Parotid gland (tissue), 1 donor: ENCODE data around the genes MRPS16, ZSWIM8 and CAMK2G.

DNA sequence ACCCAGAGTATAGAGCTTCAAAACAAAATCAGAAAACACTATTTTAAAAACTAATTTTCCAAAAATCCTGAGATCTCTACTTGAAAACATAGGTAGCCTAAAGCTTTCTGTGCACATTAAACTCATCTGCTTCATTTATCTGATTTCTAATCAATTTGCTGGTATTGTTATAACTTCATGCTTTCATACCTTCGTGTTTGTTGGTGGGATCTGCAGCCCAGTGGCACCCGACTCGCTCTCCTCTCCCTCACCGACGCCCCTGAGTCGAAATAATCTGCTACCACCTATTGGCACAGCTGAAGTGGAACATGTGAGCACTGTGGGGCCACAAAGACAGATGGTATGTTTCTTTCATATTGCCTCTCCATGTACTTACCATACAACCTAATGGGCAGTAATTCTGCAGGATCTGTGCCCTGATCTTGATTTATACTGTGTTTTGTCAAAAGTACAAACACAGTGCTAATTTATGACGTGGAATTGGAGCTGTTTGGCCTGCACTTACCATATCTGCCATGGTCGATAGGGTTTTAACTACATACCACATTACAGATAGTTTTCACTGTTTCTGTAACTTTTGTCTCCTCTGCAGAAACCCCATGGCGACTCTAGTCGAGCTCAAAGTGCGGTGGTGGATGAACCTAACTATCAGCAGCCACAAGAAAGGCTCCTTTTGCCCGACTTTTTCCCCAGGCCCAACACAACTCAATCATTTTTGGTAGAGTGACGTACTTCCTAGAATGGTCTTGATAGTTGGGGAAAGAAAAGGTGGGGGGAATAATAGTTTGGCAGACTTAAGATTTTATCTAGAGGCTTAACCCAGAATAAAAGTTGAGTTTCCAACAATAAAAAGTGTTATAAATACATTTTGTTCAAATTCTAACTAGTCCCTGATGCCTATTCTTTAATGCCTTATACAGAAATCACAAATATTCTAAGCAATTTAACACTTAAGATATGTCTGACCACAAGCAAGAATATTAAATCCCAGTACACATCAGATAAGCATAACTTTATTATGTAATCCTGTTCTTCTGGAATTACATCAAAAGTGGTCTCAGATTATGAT, 12.1 kb downstream of the DNAJC9 start:
- PRO-cap = no peak

GRCh38 chr10:73252188-73253219, at the start of gene MRPS16:
TSS of gene MRPS16 (minus strand) at chr10:73252644.
- PRO-cap = unidirectional peak, minus-strand start at chr10:73252419; bidirectional peak, plus-strand start at chr10:73252747, minus-strand start at chr10:73252634

DNA sequence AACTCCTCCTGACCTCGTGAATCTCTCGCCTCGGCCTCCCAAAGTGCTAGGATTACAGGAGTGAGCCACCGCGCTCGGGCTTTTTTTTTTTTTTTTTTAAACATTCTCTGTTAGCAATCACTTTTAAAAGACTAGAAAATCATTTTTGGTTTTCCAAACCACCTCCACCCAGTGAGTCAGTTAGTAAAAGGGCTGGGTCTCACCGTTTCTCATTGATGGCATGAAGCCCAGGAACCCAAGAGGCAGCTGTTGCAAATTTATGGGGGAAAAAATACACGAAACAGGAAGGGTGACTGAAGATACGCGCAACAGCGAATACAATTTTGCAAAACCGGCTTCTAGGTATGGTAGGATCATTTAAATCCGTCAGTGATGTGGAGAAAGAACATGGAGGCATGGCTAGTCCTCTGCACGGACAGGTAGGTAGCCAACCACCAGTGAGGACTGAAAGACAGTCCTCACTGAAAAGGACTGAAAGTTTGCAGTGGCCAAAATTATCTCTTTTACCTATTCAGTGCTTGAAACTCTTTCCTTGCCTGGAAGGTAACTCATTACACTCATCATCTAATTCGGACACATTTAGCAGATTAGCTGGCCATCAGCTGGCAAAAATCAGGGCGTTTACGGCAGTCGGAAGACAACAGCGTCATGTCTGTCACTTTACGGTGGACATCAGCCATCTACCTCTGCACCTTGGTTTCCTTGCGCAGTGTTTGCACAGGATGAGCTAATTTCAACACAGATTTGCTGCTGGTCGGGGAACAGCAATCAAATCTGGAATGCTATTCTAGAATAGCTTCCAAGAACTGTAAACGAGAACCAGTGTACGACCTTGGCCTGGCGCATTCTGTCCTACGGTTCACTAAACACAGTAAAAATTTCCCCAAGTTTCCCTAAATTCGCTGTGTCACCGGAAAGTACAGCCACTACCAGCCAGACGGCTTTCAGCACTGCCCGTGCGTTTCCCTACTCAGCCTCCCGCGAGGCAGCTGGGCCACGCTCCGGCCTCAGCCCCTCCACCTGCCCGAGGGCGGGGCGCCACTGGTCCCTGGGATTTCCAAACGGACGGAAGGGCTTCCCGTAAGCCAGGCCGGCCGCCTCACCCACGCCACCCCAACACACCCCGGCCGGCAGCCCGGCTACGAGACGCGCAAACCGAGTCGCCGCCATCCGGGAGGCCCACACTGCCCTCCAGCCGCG, 742 bp downstream of the ANXA7 start:
- PRO-cap = no peak

GRCh38 chr10:73437825-73438341, 4.5 kb upstream of the MSS51 start:
- PRO-cap = no peak

- PRO-cap = no peak
These were observed 5.9 kb upstream of the PPP3CB start for GRCh38 chr10:73501616-73502168.

- PRO-cap = no peak
These were observed 4.9 kb downstream of the USP54 start for GRCh38 chr10:73586277-73586704.

DNA sequence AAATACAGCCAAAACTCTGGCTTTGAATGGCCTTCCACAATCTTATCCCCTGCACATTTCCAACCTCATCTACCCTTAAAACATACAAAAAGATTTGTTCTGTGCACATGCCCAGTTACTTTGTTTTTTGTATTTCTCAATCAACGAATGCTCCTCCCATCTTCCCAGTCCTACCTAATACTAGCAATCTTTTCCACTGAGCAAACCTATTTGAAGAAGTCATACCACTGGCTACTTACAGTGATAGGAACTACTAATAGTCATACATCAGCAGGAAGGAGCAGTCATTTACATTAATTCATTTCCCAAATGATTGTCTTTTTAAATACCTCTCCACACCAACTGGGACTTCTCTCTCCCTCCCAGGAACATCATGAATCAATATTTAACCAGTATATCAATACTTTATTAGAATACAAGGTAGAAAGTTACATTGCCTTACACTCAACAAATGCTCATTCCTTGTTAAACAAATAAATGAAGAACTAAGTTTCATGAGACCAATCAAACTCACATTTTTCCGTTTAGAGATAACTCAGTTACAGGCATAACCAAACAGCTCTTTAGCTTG, 2.4 kb downstream of the USP54 start:
- PRO-cap = no peak

DNA sequence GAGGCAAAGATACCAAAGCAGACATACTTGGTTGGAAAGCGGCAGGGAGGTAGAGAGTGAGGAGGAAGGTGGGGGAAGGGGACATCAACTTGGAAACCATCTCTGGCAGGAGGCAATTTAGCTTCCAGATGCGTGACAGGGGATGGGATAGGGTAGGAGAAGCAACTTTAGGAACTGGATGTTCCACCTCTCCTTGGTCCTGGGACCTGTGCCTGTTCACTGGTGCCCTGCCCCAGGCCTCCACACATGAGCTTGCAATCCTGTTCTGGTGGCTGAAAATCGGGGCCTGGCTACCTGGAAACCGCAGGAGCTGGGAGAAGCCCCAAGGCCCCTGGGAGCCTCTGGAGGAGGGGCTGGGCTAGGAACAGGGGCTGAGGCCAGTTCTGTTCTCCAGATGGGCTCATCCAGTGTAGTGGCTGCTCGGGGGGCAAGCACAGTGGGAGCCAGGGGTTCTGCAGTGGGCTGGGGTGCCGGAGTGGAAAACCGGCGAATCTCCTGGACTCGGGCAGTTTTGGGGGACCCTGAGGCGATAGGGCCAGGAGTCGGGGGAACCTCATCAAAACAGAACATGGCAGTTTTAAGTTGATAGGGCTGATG, 5.3 kb upstream of the MYOZ1 start:
- PRO-cap = no peak

- PRO-cap = no peak
These were observed 6.1 kb upstream of the MYOZ1 start for GRCh38 chr10:73647115-73647951.

- PRO-cap = no peak
These were observed 4.4 kb downstream of the SYNPO2L start for GRCh38 chr10:73651433-73651838.

GRCh38 chr10:73671363-73672181, 15.7 kb upstream of the SYNPO2L start:
- PRO-cap = no peak

GRCh38 chr10:73784764-73785694, at the start of gene ZSWIM8:
TSS of gene ZSWIM8 (plus strand) at chr10:73785606.
- PRO-cap = unidirectional peak, plus-strand start at chr10:73785385; unidirectional peak, plus-strand start at chr10:73785577; unidirectional peak, plus-strand start at chr10:73785650

GRCh38 chr10:73834663-73835814, 23.6 kb upstream of the NDST2 start:
- PRO-cap = no peak

DNA sequence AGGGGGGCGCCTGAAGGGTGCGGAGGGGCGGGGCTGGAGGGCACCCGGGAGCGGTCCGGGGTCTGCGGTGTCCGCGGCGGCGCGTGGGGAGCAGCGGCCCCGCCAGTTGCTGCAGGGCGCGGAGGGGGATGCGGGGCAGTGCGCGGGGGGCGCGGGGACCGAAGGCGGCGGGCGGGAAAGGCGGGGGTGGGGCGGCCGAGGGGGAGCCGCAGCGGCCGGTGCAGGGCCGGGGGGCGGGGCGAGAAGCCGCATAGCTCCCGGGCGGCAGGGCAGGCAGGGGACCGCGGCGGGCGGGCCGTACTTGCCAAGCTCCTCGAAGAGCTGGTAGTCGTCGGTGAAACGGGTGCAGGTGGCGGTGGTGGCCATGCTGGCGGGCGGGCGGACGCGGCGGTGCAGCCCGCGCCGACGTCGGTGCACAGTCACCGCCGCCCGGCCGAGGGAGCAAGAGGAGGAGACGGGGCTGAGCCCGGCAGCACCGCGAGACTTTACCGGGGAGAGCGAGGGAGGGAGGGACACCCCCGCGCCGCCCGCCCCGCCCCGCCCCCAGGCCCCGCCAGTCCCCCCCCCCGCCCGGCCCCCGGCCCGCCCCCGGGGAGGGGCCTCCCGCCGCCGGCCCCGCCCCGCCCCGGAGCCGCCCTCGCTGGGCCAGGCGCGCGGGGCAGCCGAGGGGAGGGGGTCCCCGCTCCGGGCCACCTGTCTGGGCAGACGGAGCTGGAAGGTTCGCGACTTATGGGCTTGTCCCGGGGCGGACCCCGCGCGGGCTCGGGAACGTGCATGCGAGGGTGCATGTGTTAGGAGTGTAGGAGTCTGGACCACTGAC, at the start of gene CAMK2G:
Gene CAMK2G (minus strand): TSS at position 460 of the 820 bp plus-strand sequence.
- PRO-cap = unidirectional peak, minus-strand start at position 421 of the sequence; unidirectional peak, minus-strand start at position 487 of the sequence

GRCh38 chr10:73907816-73908332, 3.1 kb upstream of the PLAU start:
- PRO-cap = no peak

GRCh38 chr10:74011569-74012361, 13.8 kb downstream of the VCL start:
- PRO-cap = no peak

- PRO-cap = no peak
These were observed 68.6 kb downstream of the AP3M1 start for GRCh38 chr10:74081798-74082610.

DNA sequence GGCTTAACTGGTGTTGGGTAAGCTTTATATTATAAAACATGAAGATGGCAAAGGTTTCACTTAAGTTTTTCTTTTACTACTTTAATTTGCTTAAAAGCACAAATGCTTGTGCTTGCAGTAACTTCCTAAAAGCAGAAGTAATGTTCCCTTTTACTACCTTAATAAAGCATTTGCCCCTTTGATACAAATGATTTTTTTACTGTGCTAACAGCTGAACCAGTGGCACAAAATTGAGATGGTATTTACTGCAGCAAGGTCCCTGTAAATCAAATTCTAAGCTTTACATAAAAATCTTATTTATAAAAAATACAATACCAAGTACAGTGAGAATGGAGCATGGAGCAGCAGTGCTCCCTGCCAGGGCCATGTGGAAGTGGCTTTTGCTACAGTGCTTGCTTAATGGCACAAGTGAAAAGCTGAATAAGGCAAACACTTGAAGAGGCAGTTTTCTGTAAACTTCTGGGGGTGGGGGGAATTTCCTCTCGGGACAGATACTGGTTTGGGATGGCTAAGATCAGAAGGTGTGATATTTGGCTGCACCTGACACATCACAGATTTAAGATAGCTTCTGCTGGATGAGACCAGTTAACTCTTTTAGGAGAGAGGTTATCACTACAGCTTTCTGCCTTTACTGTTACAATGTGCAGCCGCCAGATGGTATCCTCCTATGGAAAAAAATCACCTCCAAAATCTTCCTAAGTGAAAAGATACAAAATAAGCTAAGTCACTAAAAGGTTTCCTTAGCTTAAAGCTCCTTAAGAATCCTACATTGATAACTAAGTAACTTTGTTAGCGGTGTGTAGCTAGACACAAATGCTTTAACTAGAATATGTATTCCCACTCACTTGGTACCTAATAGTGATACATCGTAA, 27.5 kb downstream of the AP3M1 start:
- PRO-cap = no peak

DNA sequence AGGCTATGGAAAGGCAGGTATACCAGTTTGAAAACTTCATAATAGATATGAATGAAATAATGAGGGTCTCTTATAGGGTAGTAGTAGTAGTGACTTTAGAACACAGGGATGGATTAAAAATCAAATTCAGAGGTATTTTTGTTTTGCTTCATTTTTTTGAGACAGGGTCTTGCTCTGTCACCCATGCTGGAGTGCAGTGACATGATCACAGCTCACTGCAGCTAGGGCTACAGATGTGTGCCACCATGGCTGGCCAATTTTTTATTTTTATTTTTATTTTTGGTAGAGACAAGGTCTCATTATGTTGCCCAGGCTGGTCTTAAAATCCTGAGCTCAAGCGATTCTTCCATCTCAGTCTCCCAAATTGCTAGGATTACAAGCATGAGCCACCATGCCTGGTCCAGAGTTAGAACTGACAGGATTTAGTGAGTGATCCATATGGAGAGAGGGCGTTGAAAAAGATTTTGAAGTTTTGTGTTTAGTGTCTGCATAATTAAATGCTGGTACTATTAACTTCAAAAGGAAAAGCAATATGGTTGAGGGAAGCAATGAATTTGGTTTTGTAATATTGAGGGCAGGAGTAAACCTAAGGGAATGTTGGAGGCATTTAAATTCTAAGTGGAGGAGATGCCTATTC, 99.7 kb downstream of the ADK start:
- PRO-cap = no peak

DNA sequence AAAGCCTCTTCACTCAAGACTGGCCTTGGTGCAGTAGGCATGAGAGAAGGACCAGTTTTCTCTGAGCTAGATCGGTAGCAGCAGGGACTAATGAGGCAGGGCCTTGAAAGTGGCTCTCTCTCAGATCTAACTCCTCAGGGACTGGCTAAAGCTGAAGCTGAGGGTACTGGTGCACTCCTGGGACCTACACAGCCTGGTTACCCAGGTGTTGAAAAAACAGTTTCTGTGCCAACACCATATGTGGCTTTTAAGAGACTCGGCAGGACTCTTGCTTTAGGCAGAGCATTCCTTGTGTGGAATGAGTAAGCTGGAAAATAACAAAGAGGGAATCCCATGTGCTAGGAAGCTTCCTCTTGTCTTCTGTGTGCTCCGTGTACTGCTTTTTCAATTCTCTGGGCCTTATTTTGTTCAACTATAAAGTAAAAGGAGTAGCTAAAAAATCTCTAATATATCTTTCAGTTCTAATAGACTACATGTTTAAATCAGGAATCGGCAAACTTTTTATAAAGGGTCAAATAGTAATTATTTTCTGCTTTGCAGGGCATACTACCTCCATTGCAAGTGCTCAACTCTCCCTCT, 186.2 kb upstream of the KAT6B start:
- PRO-cap = no peak